Melanocyte of skin (primary cell): ENCODE measurements around a stretch of chr1.

DNA sequence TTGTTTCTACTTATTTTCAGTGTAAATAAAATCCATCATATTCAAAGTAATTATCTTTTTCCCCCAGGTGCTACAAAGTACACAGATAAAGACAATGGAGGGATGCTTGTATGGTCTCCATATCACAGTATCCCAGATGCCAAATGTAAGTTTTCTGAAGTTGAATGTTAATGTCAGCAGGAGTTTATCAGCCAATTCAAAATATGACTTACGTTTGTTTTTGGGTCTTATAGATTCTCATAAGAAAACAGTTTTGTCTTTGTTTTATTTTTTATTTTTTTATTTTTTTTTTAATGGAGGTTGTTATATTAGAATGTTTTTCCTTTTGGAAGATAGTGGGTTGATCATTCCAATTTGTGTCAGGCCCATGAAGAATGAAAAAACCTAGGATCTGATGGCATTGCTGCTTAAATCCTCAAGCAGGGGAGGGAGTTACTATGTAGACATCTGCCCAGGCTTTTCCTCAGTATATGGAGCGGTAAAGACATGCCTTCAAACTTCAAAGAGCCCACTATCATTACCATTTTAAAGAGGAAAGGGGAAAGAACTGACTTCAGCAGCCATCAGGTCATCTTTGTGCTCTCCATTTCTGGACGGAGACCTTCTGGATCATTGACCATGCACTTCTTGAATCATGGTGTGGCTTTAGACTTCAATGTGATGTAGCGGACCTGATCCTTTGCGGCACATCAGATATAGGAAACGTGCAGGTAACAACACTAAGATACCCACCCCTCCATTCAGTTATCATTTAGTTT lies 12.2 kb downstream of the RCOR3 start:
- CAGE, long polyA plus RNA, 2 experiments, result no peak in any of the 2 experiments

DNA sequence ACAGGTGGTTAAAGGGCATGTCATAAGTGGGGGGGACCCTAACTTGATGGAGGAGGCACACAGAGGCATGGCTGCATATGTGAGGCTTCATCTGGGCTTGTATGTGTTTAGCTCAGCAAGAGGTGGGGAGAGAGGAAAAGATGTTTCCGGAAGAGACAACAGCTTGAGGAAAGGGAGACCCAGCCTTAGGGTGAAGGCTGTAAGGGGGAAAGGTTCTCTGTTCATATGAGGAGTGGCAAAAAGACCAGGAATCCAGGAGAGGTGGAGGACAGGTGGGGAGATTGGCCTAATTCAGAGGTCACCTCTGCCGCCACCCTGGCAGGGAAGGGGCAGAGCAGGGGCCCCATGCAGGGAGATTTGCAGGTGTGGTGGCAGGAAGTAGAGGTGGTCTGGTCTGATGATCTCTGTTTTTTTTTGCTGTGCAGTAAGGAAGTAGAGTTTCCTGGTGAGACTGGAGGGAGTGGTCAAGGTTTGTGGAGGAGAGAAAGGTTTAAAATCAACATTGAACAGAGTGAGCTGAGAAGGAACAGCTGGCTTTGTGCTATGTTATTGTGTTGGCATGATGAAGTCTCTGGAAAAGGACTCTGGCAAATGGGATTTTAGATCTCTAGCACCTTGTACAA lies 9.1 kb downstream of the TRAF5 start:
- CAGE, long polyA plus RNA, 2 experiments, result no peak in any of the 2 experiments

DNA sequence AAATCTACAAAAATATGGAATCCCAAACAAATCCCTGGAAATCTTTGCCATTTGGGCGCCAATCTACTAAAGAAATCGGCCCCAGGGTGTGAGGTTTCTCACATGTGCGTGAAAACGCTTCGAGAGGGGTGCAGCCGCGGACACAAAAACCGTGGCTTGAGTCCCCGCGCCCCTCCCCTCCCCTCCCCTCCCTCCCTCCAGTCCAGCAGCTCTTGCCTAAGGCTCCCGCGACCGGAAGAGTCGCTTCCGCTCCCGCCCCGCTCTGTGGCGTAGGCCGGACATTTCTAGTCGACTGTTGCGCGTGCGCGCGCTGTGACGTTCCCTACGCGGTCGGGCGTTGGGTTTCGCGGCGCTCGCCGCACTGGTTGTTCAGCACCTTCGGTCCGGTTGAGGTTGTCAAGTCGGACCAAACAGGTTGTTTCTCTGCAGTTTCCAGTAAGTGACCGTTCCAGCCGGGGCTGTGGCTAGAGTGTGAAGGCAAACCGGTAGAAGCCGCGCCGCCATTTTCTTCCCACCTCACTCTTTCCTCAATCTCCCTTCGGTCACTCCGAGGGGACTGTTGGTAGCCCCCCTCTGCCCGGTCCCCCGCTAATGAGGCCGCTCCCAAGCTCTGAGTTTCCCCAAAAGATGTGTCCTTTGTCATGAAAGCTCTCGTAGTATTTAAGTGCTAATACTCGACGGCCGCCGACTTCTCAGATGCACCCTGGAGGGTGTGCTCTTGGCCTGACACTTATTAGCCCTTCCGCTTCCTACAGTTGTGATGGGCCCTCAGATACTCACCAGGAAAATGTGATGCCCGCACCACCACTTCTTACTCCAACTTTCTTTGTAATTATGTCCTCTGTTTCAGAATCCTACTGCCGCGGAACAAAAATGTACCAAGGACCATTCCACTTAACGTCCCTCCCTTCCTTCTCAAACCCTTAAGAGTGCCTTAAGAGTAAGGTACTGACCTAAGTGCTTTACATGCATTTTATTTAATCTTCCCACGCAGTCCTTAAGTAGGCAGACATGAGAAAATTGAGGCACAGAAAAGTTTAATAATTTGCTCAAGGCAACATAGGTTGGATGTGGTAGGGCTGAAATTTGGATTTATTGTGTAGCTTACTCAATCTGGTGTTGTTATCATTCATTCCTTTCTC lies 56.2 kb downstream of the TRAF5 start:
- CAGE, long polyA plus RNA, 2 experiments, result no peak in any of the 2 experiments

- CAGE, long polyA plus RNA, 2 experiments, result no peak in any of the 2 experiments
These were observed 25.1 kb upstream of the RD3 start for GRCh38 chr1:211516936-211517521.

GRCh38 chr1:211524460-211525093 lies 32.6 kb upstream of the RD3 start:
- CAGE, long polyA plus RNA, 2 experiments, result no peak in any of the 2 experiments

DNA sequence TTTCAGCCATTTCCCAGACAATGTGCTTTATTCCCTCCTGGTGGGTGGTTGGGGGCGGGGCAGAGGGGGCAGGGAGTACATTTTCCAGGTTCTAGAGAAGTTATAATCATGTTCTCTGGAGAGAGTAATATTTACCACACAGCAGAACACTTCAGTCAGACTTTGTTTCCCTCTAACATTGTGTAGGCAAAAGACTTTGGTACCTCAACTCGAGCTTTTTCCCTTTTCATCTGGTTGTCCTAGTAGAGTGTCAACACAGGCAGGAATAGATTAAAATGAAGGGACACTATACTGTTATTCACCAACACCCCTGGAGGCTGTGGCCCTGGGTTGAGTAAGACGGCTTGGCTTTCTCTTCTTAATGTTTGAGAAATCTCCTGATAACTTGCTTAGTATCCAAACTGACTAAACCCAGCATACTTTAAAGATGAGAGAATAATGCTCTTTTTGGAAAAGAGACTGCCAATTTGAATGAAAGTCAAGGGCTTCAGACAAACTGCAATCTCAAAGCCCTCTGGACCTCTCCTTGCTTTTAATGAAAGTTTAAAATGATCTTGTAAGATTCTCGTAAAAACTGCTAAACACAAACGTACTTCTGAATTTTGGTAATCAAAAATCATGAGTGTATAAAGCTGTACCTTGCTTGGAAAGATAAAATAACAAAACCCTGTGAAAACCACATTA lies 2.5 kb upstream of the SLC30A1 start:
- CAGE, long polyA plus RNA, 2 experiments, result no peak in any of the 2 experiments

GRCh38 chr1:211629403-211629876 lies 46.0 kb downstream of the NEK2 start:
- CAGE, long polyA plus RNA, 2 experiments, result no peak in any of the 2 experiments

GRCh38 chr1:211632814-211633935 lies 42.2 kb downstream of the NEK2 start:
- CAGE, long polyA plus RNA, 2 experiments, result no peak in any of the 2 experiments

DNA sequence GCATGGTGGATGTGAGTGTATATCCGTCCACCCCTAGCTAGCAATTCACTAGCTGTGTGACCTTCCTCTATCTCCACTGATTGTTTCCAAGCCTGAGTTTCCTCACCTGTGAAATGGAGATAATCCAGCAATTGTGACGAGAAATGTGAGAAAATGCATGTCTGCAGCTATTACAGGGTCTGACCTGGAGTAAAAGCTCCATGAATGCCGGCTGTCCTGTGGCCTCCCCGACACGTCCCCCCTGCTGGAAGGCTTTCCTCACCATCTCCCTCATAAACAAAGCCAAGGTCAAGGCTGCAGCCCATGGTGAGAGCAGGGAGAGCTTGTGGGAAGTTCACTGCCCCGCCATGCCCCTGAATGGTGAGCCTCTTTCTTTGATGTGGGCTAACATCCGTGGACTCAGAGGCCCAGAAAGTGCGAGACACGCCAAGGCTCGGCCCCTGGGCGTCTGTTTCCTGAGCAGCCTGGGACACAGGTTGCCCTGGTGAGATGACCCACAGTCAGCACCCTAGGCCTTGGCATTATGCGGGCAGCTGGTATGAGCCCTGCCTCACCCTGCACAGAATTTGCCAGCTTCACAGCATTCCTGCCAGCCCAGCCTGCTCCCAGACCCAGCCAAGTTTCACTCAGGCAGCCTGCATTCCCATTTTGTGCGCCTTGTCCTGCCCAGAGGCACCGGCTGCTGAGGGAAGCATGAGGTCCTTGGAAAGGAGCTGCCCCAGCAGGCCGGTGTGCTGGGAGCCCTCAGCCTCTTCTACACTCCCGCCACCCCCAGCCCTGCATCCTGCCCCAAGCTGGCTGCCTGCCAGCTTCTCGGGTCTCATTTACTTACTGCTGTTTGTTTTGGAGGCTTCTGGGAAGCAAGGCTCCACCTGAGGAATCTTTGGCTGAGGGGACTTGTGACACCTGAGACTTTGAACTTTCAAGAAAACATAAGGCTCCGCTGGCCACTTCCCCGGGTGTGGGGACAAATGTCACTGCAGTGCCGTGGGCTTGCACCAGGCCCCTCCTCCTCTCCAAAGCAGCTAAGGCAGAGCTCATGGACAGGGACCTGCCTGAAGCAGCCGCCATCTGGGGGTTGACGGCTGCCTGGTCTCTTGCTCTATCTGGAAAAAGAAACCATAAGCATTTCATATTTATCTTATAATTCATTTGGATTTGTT lies 31.9 kb downstream of the NEK2 start:
- CAGE, long polyA plus RNA, 2 experiments, result no peak in any of the 2 experiments

DNA sequence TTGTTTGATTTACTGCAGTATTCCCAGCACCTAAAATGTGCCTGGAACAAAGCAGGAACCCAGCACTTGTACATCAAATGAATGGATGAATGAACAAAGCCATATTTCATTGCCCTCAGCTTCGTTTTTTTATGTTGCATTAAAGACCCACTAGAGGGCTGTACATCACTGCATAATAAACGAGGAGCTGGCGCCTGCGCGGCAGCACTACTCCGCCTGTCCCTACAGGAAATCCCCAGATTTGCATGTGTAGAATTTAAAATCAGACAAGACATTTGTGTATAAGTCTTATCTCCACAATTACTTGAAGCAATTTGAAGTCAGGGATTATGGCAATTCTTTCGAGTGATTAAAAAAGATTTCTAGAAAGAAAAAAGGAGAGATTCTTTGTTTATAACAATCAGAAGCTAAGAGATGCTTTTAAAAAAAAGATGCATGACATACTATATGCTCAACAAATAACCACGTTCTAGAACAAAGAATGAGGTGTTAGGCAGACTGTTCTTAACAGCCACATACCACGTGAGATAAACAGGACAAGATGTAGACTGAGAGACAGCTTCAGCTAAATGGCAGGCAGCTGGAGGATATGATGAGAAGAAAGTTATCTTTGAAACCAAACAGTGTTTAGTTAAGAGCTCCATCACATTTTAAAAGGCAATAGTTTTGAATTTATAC lies 5.5 kb upstream of the NEK2 start:
- CAGE, long polyA plus RNA, 2 experiments, result no peak in any of the 2 experiments

GRCh38 chr1:212036159-212036634 lies 649 bp downstream of the DTL start:
- CAGE, long polyA plus RNA, 2 experiments, result no peak in any of the 2 experiments

DNA sequence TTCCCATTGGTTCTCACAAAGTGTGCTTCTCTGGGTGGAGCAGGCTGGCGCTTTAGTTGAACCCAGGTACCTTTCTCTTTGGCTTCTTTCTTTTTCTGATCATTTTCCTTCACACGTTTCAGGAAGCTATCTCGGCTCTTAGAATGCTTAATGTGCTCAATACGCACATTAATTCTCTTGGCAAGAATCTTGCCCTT lies 15.9 kb downstream of the DTL start:
- CAGE, long polyA plus RNA, 2 experiments, result no peak in any of the 2 experiments

DNA sequence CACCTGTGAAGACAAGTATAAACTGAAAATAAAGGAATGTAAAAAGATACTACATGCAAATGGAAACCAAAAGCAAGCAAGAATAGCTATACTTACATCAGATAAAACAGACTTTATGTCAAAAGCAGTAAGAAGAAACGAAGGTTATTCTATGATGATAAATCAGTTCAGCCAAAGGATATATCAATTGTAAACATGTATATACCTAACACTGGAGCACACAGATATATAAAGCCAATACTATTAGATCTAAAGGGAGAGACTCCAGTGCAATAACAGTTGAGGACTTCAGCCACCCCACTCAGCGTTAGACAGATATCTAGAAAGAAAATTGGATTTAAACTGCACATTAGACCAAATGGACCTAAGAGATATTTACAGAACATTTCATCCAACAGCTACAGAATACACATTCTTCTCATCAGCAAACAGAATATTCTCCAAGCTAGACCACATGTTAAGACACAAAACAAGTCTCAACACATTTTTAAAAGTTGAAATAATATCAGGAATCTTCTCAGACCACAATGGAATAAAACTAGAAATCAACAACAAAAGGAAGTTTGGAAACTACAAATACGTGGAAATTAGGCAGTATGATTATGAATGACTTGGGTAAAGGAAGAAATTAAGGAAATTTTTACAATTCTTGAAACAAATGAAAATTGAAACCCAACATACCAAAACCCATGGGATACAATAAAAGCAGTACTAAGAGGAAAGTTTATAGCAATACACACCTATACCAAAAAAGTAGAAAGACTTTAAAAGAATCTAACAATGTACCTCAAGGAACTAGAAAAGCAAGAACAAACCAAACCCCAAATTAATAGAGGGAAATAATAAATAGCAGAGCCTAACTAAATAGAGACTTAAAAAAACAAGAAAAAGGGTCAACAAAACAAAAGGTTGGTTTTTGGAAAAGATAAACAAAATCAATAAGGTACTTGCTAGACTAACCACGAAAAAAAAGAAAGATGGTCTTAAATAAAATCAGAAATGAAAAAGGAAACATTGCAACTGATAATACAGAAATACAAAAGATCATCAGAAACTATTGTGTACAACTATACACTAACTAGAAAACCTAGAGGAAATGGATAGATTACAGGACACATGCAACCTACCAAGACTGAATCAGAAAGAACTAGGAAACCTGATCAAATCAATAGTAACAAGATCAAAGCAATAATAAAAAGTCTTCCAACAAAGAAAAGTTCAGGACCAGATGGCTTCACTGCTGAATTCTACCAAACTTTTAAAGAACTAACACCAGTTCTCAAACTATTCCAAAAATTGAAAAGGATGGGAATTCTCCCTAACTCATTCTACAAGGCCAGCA lies 22.8 kb downstream of the DTL start:
- CAGE, long polyA plus RNA, 2 experiments, result no peak in any of the 2 experiments

DNA sequence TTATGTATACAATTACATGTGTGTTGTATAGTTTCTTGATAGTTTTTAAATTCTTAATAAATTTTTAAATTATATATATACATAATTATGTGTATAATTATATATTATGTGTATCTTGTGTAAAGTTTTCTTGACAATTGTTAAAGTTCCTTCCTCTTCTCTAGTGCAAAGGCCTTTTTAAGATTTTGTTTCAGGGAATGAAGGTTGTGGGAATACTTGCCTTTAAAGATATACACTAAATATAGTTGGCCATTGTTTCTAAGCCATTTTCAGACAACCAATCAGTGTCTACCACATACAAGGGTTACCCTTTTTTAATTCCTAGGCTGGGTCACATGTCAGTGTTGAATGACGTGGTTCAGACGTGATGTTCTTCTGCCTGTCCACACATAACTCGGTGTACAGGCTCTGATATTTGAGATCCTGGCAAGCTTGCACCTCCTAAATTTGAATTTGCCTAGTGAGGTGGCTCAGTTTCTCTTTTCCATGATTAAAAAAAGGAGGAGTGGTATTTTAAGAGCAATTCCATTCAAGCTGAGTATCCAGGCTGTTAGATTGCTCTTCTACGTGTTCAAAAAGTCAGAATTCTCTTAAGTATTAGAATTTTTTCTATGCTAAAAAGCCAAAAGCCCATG lies 38.7 kb downstream of the DTL start:
- CAGE, long polyA plus RNA, 2 experiments, result no peak in any of the 2 experiments

DNA sequence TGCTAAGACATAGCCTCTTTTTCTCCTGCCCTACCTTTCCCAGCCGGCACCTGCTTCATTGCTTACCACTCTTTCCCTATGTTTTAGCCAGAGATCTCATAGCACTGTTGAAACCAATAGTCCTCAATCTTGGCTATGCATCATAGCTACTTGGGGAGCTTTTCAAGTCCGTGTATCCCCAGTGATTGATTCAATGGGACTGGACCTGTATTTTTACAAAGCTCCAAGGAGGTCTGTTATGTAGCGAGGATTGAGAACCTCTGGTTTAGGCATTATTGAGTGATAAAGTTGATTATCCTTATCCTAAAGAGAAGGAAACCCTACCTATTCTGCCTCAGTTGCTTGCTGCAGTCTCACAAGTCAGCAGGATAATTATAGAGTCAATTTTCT lies 52.4 kb downstream of the DTL start:
- CAGE, long polyA plus RNA, 2 experiments, result no peak in any of the 2 experiments

- CAGE, long polyA plus RNA, 2 experiments, result no peak in any of the 2 experiments
These were observed 50.6 kb upstream of the PPP2R5A start for GRCh38 chr1:212234494-212235148.

GRCh38 chr1:212254819-212255481 lies 30.3 kb upstream of the PPP2R5A start:
- CAGE, long polyA plus RNA, 2 experiments, result no peak in any of the 2 experiments

GRCh38 chr1:212488360-212489139 lies 55.8 kb downstream of the NENF start:
- CAGE, long polyA plus RNA, 2 experiments, result no peak in any of the 2 experiments

DNA sequence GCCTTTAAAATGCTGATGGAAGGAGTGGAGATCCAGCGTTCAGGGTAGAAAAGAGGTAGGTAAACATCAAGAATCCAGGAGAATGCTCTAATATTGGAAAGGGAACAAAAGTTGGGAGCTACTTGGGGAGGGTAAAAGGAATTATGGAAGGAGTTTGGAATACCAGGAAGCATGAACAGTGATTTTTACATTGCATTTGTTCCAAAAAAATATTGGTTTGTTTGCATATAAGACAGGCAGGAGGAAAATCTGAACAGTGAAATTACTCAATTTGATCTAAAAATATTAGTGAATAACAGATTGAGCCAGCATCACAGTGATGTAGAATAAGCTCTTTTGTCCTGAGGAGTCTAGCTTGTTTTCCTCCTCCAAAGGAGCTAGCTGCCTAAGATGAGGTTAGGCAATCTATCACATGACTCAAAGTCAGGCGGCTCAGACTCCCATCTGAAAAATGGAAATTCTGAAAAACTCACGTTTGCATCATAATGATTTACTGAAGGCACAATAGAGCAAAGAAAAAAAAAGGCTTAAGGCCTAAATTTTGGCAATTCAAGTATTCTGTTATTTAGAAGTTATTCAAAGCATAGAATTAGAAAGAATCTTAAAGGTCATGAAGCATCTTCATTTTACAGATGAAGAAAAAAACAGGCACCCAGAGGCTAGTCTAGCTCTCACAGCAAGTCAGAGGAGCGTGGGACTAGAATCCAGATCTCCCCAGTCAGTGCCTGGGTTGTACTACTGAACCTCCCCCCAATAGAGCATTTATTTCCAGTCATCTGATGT lies 62.7 kb upstream of the ATF3 start:
- CAGE, long polyA plus RNA, 2 experiments, result no peak in any of the 2 experiments

DNA sequence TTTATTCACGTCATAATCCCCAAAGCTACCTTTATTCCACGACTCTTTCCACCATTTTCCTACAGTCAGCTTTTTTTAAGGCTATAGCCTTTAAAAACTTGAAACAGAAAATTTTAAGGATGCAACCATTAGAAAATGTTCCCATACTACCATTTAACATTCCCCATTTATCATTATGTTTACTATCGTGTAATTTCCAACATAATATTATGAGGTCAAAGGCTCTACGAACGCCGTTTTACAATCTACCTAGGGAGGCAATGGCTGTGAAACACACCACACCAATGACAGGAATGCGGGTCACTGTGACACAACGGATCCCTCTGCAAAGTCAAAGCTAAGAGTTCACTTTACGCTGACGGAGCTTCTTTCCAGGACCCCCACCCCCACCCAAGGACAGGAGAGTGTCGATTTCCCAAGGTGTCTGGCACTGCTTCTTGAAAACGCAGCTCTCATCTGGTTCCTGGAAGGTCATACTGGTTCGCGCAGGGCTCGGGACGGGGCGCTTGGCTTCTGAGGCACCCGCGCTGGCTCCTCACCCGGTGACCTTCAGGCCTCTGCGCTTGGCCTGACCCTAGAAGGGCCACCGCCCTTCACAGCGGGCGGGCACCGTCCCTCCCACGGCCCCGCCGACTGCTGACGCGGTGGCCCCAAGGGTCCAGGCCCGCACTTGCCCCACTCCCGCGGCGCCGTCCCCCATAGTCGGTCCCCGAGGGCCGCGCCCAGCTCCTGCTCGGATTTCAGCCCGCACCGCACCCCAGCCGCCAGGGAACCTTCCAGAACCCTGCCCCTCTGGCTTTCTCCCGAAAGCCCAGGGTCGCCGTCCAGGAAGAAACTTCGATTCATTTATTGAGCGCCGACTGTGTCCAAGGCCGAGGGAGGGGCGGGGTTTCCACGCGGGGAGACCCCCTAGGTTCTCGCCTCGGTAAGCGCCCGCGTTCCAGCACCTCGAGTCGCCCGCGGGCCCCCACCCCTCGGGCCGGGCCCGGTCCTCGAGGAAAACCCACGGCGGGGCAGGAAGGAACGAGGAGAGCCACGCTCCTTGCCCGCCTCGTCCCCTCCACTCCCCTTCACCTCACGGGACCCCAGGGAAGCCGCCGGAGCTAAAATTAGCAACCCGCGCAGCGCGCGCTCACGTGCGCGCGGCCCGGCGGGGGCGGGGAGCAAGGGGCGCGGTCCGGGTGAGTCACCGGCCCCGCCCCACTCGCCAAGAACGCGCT lies 50.3 kb upstream of the ATF3 start:
- CAGE, long polyA plus RNA, 2 experiments, result no peak in any of the 2 experiments